ENCODE measurements around a stretch of chr2.

GRCh38 chr2:46707042-46707735 lies 8.1 kb downstream of the SOCS5 start:
- CAGE, long polyA plus RNA = no peak
- RRBS = no CpG with 5 or more reads among the region's 4 CpGs

- CAGE, long polyA plus RNA = no peak
- RRBS = no CpG with 5 or more reads among the region's 10 CpGs
These were observed 60.8 kb downstream of the SOCS5 start for GRCh38 chr2:46759911-46760257.

- CAGE, long polyA plus RNA = no peak
- RRBS = no CpG with 5 or more reads among the region's 8 CpGs
These were observed 80.6 kb downstream of the SOCS5 start for GRCh38 chr2:46779562-46780185.

GRCh38 chr2:46793596-46794101 lies 94.6 kb downstream of the SOCS5 start:
- CAGE, long polyA plus RNA = no peak
- RRBS = no CpG with 5 or more reads among the region's 7 CpGs

DNA sequence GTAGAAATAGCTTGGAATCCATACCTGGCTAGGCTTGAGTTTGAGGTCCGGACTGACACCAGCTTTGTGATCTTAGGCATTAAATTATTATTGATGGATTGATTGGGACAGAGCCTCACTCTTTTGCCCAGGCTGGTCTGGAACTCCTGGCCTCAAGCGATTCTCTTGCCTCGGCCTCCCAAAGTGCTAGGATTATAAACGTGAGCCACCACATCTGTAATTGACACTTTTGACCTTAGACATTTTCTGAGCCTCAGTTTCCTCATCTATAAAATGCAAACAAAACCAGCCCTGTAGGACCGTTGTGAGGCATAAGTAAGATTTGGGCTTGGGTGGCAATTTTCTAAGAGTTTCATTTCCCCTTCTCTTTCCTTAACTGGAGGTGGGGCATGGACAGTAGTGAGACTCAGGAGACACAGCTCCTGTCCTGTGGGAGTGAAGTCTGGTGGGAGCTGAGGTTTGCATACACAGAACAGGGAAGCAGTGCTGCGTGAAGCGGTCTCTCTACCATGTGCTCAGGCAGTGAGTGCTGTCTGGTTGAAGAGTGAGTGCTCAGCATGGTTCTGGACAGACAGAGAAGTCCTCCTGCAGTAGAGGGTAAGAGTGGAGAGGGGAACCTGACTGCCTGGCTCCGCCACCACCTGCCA lies 36.8 kb downstream of the TTC7A start:
- CAGE, long polyA plus RNA = no peak
- RRBS = no CpG with 5 or more reads among the region's 8 CpGs

DNA sequence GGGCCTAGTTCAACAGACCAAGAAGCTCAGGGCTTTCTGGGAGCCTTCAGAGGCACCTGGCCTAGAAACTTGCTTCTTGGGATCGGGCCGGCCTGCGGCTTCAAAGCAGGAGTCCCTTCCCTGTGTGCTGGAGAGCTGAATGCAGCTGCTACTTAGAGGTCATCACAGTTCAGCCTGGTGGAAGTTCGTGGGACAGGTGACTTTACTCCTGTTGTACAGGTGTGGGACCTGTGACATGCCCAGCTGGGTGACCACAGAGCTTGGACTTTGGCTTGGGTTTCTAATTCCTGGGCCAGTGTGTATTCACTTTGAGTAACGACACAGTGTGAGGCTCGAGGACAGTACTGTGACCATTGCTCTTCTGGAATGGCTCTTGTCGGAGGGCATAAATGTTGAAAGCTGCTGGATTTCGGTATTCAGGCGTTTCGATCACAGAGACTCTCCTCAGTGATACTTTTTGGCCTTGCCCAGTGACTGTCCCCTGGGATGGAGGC lies 99.6 kb downstream of the TTC7A start:
- CAGE, long polyA plus RNA = no peak
- RRBS = no CpG with 5 or more reads among the region's 10 CpGs

DNA sequence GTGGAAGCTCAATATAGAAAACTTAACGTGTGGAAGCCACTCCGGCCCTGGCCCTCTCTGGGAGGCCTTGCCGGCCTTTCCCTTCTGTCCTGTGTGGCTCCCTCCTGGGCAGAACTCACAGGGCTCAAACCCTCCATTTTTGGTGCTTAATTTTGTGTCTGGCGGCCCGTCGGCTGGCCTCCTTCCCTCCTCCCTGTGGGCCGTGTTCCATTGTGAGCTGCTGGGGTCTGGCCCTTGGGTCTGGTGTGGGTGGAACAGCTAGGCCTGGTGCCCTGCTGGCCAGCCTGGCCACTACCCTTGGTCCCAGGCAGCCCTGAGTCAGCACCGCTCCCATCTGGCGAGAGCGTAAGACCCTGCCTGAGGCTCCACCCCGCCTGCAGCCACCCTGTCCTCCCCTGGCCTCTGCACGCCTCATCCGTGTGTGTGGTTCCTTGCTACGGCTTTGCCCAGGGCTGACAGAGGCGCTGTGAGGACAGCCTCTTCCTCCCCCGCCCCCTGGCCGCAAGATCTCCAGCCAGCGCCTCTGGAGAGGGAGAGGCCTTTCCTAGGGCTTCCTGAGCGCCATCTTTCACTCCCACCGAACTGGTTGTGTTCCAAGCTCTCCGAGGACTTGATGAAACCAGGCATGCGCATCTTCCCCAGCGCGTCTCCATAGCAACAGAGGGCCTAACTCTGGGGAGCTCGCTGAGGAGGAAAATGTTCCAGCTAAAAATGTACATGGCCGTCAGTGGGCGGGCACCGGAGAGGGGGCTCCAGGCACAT lies 83.1 kb downstream of the STPG4 start:
- CAGE, long polyA plus RNA = no peak
- RRBS = no CpG with 5 or more reads among the region's 28 CpGs

DNA sequence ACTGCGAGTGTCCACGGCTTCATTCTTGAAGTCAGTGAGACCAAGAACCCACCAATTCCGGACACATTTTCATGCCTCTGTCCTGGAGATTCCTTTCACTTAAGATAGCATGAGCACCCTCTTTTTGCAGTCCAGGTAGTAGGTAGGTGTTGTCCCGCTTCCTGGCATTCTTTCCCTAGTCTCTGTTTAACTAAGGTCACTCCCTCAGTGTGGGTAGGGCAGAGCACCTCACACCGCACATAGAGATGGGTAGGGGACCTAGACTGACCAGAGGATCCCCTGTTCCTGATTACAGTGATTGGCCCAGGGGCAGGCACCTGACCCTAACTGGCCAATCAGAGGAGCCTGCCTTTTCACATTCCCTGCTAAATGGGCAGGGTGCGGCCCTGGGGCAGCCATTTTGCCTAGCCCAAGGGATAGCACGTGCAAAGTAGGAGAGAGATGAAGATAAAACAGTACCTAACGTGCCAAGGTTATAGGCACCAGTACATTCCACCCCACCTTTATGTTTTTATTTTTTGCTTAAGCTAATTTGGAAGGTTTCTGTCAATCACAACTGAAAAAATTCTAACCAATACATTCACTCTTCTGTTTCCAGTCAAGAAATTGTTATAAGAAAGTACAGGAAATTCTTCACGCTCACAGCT lies 46.5 kb downstream of the STPG4 start:
- CAGE, long polyA plus RNA = no peak
- RRBS = no CpG with 5 or more reads among the region's 9 CpGs

GRCh38 chr2:47226026-47226581 lies 49.8 kb upstream of the CALM2 start:
- CAGE, long polyA plus RNA = no peak
- RRBS = no CpG with 5 or more reads among the region's 4 CpGs

- CAGE, long polyA plus RNA = no peak
- RRBS = no CpG with 5 or more reads among the region's 6 CpGs
These were observed 56.0 kb upstream of the EPCAM start for GRCh38 chr2:47313082-47313536.

DNA sequence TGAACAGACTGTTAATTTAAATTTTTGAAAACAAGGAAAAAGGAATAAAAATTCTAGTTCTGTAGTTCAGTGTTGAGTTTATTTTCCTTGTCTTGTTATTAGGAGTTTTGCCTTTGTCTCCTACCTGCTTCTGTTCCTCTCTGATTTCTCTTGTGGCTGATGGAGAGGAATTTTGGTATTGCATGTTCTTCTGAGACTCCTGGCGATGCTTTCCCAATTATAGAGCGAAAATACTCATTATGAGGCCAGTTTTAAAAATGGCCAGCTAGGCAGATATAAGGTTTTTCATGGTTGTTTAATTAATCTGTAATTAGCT lies 23.3 kb upstream of the EPCAM start:
- CAGE, long polyA plus RNA = no peak
- RRBS = no CpG with 5 or more reads among the region's 2 CpGs

DNA sequence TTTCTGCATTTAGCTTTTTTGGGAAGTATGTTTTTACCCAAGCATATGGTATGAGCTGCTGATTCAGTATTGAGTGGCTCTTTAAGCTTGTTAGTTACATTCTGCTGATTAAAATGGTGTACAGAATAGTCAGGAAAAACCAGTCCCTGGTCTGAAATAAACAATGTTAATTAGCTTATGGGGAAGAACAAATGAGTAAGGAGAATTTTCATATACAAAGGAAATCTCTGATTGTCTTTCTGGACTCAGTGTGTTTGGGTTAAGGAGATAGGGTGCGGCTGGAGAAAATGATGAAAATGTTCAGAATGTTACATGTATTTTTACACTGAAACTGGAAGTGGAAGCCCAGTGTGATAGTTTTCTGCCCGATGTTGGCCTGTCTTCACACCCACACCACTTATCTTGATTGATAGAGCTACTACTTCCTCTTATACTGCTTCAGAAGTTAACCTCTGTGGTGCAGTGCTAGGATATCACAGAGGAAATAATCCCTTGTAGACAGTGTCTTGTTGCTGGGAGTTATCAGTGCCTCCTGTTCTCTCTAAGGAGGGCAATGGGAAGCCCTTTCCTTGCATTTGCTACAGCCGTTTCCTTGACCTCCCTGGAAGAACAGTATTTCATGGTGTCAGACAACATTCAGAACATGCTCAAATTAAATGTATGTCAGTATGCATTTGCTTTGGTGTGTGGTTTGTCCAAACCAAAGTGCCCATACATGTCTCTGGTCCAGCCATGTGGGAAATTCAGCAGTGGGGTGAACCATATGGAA lies 83.7 kb downstream of the KCNK12 start:
- CAGE, long polyA plus RNA = no peak
- RRBS = no CpG with 5 or more reads among the region's 3 CpGs

DNA sequence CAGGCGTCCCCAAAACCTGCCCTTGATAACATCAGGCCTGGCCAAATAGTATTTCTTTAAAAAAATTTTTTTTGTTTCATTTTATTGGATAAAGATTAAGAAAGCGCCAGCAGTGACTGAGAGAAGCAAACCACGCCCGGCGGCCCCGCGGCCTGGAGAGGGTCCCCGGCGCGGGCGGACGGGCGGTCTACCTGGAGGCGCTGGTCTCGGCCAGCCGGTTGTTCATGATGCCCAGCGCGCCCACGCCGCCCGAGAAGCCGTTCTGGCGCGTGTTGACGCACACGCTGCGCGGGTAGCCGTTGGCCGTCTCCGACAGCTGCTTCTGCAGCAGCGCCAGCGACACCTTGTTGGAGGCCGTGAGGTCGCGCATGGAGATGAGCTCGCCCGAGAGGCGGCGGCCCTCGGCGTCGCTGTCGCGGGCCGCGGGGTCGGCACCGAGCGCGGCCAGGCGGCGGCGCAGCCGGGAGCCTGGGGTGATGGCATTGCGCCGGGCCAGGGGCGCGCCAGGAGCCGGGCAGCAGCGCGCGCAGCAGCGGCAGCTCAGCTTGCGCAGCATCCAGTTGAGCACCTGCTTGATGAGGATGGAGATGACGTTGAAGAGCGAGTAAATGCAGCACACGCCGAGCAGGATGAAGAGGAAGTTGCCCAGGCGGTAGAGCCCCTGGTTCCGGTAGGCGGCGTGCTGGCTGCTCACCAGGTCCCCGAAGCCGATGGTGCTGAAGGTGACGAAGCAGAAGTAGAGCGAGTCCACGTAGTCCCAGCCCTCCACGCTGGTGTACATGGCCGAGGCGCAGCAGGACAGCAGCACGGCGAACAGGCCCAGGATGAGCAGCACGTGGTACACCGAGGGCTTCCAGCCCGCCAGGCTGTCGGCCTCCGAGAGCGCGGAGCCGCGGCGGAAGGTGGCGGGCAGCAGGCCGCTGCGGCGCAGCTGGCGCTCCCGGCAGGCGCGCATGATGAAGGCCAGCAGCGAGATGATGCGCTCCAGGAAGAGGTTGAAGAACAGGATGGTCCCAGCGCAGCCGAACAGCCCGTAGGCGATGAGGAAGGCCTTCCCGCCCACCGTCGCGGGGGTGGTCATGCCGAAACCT lies 49.7 kb downstream of the KCNK12 start:
- CAGE, long polyA plus RNA = no peak
- RRBS = 6% methylated on average over 9 of the region's 112 CpGs

GRCh38 chr2:47784296-47784616 lies 1.3 kb downstream of the MSH6 start:
- CAGE, long polyA plus RNA = no peak
- RRBS = no CpG with 5 or more reads among the region's 18 CpGs

- CAGE, long polyA plus RNA = no peak
- RRBS = 0% methylated on average over 4 of the region's 33 CpGs
These were observed 401 bp upstream of the FBXO11 start for GRCh38 chr2:47906593-47907205.

- CAGE, long polyA plus RNA = no peak
- RRBS = no CpG with 5 or more reads among the region's 22 CpGs
These were observed 19.9 kb upstream of the PPP1R21 start for GRCh38 chr2:48420439-48421244.

DNA sequence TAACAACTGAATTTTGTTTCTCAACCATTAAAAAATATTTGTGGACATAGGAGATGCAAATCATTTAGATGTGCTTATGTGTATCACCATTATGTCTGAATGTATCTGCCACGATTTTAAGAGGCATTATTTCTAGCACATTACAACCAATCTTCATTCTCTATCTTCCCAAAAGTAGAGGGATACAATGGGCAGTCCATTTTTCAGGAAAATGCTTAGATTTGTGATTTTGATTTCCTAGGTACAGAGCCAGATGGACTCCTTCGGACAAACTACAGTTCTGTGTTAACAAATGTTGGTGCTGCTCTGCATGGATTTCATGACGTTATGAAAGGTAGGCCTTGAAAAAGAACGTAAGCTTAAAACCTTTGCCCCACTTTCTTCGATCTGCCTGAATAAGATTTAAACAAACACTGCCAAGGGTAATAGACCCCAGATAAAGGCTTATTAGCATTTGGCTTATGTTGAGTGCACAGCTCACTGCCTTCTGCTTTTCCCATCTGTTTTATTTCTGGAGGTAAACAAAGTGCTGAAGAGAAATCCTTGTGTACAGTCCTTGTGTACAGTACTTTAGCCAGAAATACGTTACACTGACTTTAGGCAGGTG lies 39.2 kb downstream of the PPP1R21 start:
- CAGE, long polyA plus RNA = no peak
- RRBS = no CpG with 5 or more reads among the region's 6 CpGs

DNA sequence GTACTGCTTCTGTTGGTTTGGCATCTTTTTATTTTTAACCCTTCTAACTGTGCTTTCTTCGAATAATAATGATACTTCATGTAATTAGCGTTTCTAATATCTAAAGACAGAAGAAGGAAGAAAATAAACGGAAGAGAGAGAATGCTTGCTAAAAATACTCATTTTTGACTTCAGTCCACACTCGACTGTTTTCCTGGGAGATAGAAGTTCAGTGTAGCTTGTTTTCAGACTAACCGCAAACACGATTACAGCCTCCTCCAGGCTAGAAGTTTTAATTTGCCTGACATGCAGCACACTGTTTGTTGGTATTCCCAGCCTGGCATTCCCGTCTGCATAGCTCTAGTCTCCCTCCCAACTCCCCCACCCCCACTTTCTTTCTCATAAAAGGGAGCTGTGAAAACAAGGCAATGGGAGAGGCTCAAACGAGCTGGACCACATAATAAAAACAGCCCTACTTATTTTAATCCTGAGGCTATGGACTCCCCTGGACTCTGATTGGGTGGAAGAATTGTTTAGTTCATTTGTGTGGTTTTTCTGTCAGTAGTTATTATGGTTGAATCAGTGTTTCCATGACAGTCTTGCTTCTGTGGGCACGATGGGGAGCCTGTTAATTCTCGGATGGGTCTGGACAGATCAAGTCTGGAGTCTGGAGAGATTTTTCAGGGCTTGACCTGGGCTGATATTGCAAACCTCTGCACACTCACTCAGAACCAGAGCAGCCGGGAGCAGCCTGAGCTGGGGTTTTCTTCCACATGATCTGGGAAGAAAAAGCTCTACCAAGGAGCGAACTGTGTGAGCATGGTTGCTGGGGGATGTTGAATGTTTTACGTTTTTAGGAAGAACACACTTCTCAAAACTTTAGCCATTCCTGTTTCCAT lies 1.2 kb downstream of the STON1 start:
- CAGE, long polyA plus RNA = no peak
- RRBS = no CpG with 5 or more reads among the region's 13 CpGs

DNA sequence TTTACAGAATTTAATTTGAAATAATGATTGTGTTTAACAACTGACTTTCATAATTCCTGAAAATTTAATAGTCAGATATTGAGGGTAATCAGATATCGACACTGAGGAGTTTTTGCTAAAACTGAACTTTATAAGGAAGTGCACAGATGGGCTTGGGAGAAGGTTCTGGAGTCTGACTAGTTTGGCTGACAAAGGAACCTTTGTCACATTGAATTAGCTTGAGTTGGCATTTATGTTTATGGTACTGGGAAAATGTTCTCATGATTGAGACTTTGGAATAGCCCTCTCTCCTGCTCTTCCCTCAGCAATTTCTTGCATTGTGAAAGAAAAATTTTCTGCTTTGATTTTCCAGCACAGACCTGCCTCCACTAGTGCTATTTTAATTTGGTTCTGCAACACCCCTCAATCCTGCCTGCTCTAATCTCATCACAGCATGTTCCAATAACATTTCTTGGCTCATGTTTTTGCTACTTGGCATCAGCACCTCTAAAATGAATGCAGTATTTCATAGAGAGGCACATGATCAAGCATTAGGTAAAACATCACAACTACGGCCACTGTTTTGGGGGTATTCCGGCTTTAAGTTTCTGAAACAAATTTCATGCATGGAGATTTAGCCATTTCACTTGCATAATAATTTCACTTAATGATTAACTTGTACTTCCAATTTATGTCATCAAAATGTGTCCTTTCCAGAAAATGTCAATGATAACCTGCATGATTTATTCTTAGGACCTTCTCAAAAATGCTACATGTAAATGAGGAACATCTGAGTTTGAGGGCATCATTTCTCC lies 134.0 kb upstream of the FSHR start:
- CAGE, long polyA plus RNA = no peak
- RRBS = no CpG with 5 or more reads among the region's 3 CpGs

DNA sequence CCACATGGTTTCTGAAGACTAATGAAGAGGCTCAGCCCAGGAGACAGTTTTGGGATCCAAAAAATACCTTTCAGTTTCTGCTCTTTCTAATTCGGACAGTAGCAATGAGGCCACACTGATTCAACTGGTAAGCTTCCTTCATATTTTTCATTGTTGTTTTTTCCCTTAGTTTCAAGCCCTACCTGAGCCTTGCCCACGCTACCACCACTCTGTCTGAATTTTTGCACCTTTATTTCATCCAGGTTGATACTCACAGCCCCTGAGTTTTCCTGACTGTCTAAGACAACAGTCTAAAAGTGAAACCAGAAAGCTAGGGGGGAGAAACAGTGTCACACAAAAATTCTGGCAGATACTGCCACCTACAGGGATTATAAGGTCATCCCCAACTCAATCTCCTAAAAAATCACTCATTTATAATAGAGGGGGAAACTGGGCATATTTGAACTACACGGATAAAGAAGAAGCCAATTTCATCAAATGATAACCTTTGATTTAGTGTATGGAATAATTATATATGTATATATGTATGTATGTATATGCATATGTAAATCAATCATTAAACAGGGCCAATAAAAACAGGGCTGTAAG lies 887.7 kb downstream of the NRXN1 start:
- CAGE, long polyA plus RNA = no peak
- RRBS = no CpG with 5 or more reads among the region's 3 CpGs